ENCODE results near the genes CHEK1 and DDX25.

- RAMPAGE, long total RNA, result no peak
- RRBS, result no CpG with 5 or more reads among the region's 2 CpGs
These were observed 4.8 kb upstream of the EI24 start for GRCh38 chr11:125564586-125564815.

- RAMPAGE, long total RNA, result no peak
- RRBS, result 2% methylated on average over 3 of the region's 67 CpGs
These were observed at the start of gene CHEK1 for GRCh38 chr11:125624968-125626033. Gene CHEK1, plus strand, starts transcription at chr11:125625163.

GRCh38 chr11:125874264-125874589 lies 13.2 kb upstream of the HYLS1 start:
- RAMPAGE, long total RNA, result no peak
- RRBS, result no CpG with 5 or more reads among the region's 11 CpGs

GRCh38 chr11:125903891-125904937 lies at the start of gene DDX25:
Gene DDX25, plus strand, starts transcription at chr11:125904508.
- RAMPAGE, long total RNA, result no peak
- RRBS, result 7% methylated on average over 6 of the region's 87 CpGs

DNA sequence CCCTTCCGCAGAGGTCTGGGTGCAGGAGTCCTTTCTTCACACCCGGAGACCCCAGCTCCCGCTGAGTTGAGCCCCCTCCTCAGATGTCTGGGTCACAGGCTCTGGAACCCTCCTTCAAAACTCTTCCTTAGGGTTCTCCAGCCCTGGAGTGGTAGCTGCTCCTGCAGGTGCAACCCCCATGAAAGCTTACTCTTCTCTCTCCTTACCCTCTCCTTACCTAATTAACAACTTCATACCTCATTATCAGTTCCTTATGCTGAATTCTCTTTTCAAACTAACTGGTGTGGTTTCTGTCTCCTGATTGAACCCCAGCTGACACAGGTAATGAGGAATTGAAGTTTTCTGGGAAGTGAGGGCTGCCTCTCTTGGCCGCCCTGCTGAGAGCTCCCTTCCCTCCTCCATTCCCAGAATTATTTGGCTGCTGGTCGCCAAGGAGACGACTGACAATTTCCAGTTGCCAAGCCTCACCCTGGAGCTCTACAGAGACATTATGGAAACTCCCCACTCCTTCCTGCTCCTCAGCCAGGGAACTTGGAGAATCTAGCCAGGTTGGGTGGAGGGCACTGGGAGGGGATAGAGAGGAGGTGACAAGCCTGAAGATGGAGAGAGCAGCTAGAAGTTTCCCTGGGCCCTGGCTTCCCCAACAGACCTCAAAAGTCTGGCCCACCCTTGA lies 7.0 kb upstream of the VSIG10L2 start:
- RAMPAGE, long total RNA, result no peak
- RRBS, result no CpG with 5 or more reads among the region's 6 CpGs

DNA sequence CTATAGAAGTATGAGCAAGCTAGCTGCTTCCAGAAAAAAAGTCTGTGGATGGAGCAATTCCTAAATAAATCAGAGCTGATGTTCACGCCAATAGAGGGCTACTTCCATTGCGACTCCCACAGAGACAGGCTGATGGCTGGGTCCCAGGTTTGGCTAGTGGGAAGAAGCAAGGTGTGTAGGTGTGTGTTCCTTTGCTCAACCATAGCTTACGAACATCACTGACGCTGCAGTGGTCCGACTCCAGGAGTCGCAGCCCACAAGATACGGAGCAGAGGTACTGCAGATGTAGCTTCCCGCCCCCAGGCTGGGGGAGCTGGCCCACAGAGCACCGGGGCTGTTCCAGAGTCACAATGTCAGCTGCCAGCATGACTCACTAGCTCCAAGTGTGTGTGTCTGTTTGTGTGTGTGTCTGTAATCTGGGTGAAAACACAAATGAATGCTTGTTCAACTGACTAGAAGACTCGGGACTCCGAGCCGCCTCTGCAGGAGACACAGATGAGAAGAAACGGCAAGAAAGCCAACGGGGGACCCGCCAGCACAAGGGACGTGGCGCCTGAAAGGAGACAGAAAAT lies 10.5 kb downstream of the VSIG10L2 start:
- RAMPAGE, long total RNA, result no peak
- RRBS, result no CpG with 5 or more reads among the region's 17 CpGs

GRCh38 chr11:125959782-125960760 lies 14.2 kb downstream of the VSIG10L2 start:
- RAMPAGE, long total RNA, result no peak
- RRBS, result no CpG with 5 or more reads among the region's 18 CpGs

DNA sequence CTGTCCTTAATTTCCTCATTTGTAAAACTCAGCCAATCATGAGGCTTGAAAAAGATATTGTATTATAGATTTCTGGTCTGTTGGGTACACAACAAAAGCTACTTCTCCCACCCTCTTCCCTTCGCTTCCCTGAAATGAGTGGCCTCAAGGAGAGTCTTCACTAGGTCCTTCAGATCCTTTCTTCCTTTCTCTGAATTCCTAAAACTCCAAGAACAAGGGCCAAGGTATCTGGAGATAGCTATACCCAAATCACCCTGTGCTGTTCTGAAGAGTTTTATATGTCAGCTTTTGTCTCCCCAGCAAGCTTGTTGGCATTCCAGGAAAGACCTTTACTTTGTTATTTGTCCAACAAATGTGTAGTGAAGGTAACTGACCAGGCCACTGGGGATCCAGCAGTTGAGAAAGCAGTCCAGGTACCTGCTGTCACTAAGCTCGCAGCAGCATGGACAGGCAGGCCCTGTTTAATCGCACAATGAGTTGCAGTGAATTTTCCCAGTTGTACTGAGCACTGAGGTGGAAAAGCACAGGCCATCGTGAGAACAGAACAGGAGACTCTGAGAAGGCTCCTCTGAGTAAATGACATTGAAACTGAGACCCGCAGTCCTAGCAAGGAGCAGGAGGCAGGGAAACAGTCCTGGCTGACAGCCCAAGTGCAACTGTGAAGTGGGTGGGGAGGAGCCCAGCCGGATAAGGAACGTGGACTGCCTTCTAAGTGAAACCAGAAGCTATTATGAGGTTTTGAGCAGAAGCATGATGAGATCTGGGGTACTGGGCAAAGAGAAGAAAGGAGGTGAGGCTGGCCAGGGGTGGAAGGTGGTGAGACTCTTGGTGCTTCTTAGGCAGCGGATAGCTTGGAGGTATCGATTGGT lies 39.7 kb upstream of the CDON start:
- RAMPAGE, long total RNA, result no peak
- RRBS, result no CpG with 5 or more reads among the region's 9 CpGs

GRCh38 chr11:126172479-126173258 lies 38.8 kb downstream of the RPUSD4 start:
- RAMPAGE, long total RNA, result no peak
- RRBS, result no CpG with 5 or more reads among the region's 15 CpGs

DNA sequence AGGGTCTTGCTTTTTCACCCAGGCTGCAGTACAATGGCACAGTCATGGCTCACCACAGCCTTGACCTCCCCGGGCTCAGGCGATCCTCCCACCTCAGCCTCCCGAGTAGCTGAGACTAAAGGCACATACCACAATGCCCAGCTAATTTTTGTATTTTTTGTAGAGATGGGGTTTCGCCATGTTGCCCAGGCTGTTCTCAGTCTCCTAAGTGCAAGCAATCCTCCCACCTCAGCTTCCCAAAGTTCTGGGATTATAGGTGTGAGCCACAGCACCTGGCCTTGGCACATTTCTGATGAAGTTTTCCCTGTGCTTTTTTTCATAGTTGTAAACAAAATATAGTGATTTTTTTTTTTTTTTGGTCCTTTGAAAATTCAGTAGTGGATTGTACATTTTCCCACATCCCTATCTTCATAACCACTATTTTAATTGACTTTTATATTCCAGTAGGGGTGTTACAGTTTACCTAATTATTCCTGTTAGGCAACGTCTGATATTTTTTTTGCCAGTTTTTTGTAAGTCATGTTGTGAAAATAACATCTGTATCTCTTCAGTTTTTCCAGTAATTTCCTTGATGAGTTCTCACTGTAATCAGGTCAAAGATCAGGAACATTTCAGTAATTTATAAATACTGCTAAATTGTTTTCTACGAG lies 8.5 kb downstream of the SRPRA start:
- RAMPAGE, long total RNA, result no peak
- RRBS, result no CpG with 5 or more reads among the region's 6 CpGs

DNA sequence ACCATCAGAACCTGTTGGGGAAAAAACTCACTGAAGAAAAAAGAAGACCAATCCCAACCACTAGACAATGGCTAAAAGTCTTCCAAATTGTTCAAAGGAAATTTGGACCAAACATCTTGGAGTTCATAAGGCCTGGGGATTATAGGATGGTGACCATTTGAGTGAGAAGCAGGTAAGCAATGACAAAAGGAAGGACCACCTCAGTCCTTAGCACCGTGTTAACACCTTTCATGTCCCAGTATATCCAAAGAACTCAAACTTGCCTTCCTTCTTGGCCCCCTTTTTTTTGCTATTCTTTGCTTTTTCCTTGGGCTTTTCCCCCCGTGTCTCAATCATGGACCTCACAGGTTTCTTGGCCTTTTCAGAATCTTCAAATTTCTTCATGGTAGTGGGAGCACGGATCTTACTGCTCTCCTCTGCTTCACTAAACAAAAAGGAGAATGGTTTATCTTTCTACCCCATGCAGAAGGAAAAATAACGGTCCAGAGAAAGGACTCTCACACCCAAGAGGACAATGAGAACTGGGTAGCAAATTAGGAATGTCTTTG lies 1.7 kb downstream of the SRPRA start:
- RAMPAGE, long total RNA, result no peak
- RRBS, result no CpG with 5 or more reads among the region's 4 CpGs

GRCh38 chr11:126345701-126346966 lies 9.4 kb upstream of the ST3GAL4 start:
- RAMPAGE, long total RNA, result no peak
- RRBS, result no CpG with 5 or more reads among the region's 20 CpGs

- RAMPAGE, long total RNA, result no peak
- RRBS, result no CpG with 5 or more reads among the region's 15 CpGs
These were observed 1.7 kb downstream of the ST3GAL4 start for GRCh38 chr11:126357043-126357693.

- RAMPAGE, long total RNA, result no peak
- RRBS, result no CpG with 5 or more reads among the region's 6 CpGs
These were observed 28.9 kb downstream of the ST3GAL4 start for GRCh38 chr11:126384368-126384869.

DNA sequence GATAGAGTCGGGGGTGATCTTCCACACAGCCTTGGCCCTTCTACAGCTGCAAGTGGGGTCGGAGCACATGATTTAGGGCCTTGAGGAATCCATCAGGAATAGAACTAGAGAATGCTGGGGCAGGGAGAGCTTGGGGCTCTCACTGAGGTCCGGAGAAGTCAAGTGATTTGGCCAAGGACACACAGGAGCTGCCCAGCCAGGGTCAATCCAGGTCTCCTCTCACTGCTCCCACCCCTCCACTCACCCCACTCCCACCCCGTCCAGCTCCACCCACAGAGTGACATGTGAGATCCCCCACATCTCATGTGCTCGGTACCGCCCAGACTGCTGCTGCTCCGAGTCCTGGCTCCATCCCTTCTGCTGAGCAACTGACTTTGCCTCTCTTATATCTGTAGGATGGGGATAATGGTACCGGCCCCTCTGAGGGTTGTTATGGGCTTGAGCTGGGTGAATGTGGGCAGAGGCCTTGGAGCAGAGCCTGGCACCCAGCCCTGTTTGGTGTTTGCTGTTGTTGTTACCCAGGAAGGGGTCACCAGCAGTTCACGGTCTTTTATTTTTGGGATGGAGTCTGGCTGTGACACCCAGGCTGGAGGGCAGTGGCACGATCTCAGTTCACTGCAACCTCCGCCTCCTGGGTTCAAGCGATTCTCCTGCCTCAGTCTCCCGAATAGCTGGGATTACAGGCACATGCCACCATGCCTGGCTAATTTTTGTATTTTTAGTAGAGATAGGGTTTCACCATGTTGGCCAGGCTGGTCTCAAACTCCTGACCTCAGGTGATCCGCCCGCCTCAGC lies 77.0 kb downstream of the ST3GAL4 start:
- RAMPAGE, long total RNA, result no peak
- RRBS, result no CpG with 5 or more reads among the region's 15 CpGs

GRCh38 chr11:126585772-126586353 lies 230.4 kb downstream of the ST3GAL4 start:
- RAMPAGE, long total RNA, result no peak
- RRBS, result no CpG with 5 or more reads among the region's 16 CpGs

GRCh38 chr11:126922009-126922445 lies 78.5 kb downstream of the KIRREL3 start:
- RAMPAGE, long total RNA, result no peak
- RRBS, result no CpG with 5 or more reads among the region's 3 CpGs

DNA sequence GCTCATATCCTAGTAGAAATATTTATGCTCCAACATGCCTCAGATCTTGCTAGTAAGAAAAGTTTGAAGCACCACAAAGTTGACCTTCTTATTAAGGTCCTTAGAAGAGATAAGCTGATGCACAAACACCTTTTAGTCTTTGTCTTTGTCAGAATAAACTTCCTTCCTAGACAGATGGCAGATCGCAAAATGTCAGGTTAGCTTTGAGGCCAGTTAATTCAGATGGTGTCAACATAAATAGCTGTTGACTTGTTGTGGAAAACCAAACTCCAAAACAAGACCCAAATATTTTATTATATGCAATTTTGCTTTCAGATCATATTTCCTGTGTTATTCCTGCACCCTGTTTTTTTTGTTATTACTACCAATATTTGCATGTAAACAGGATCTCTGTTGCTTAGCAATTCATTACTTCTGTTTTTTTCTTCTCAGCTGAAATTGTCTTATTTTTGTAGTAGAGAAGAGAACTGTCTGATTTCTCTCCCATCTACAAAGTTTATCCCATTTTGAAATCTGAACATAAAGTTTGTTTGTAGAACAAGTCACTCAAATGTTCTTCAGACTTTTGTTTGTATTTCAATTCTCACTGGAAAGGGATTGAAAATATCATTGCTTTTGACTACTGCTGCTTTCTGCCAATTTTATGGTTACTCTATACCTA lies 315.9 kb downstream of the ETS1 start:
- RAMPAGE, long total RNA, result no peak
- RRBS, result no CpG with 5 or more reads among the region's 1 CpG

DNA sequence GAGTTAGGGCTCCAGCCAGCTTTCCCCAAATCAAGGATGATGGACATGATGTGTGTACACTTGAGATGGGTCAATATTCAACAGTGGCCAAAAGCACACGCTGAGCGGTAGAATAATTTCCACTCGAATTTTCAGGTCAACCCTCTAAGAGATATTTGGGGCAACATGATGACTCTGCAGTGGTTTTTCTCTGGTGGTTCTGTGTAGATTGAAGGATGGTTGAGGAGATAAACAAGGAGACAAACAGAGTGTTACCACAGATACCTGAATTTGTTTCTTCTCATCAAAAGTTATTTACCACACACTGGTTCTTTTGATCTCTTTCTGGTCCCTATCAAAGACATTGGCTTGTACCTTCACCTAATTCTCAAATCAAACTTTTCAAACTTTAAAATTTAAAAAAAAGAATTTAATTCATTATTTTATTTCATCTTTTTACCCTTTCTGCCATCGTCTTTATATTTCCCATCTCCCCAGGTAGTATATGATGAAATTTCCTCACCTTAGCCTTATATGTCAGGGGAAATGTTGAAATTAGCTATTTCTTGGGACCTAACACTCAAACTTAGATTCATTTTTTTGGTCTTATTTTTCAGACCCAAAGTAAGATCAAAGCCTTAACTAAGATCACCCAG lies 241.9 kb downstream of the ETS1 start:
- RAMPAGE, long total RNA, result no peak
- RRBS, result no CpG with 5 or more reads among the region's 4 CpGs

DNA sequence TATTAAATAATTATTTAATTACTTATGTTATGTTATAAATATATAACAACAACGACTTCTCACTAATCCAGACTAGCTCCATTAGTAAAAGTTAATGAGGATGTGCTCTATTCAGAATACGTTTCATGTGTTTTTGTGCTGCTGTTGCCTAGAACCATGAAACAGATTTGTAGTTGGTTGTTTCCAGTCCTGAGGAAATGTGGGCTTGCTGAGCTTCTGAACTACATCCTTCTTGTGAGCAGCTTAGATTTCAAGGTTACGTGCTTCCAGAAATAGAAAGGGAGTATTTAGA lies 169.9 kb downstream of the ETS1 start:
- RAMPAGE, long total RNA, result no peak
- RRBS, result no CpG with 5 or more reads among the region's 3 CpGs